NCI-H460 (cell line): ENCODE data around the gene C16orf78.

GRCh38 chr16:49373734-49373983, at the start of gene C16orf78:
Gene C16orf78 (plus strand): TSS chr16:49373804.
RAMPAGE:
- cytosol, long total RNA: no peak
- long total RNA: no peak
- nucleus, long total RNA: no peak

GRCh38 chr16:49586321-49587433, 213.1 kb downstream of the C16orf78 start:
RAMPAGE:
- cytosol, long total RNA: no peak
- long total RNA: no peak
- nucleus, long total RNA: no peak

GRCh38 chr16:49639664-49640388, 216.1 kb downstream of the ZNF423 start:
RAMPAGE:
- cytosol, long total RNA: no peak
- long total RNA: no peak
- nucleus, long total RNA: no peak

DNA sequence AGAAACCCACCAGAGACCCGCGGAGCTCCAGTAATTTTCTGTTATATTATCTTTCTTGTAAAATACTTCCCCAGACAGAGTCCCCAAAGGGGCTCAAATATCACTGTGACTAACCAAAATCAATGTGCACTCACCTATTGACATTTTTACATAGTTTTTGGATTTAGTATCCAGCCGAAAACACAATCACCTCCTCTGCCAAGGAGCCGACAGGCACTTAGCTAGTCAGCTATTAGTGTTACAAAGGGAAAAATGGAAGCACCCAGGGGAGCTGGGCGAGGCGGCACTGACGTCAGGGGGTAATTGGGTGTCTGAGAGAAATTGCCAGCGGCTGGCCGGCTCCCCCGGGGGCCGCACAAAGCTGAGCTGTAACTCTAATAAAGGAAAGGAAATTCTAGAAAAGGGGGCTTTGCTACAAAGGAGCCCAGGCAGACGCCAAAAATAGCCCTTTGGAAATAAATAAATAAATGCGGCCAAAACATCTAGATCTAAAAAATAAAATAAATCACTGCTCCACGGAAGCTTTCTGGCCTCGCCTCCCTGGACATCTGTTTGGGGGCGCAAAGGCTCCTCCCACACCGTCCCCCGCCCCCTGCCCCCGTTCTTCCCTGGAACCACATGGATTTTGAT, 156.9 kb downstream of the ZNF423 start:
RAMPAGE:
- cytosol, long total RNA: no peak
- long total RNA: no peak
- nucleus, long total RNA: no peak

GRCh38 chr16:49702099-49702772, 153.7 kb downstream of the ZNF423 start:
RAMPAGE:
- cytosol, long total RNA: no peak
- long total RNA: no peak
- nucleus, long total RNA: no peak

DNA sequence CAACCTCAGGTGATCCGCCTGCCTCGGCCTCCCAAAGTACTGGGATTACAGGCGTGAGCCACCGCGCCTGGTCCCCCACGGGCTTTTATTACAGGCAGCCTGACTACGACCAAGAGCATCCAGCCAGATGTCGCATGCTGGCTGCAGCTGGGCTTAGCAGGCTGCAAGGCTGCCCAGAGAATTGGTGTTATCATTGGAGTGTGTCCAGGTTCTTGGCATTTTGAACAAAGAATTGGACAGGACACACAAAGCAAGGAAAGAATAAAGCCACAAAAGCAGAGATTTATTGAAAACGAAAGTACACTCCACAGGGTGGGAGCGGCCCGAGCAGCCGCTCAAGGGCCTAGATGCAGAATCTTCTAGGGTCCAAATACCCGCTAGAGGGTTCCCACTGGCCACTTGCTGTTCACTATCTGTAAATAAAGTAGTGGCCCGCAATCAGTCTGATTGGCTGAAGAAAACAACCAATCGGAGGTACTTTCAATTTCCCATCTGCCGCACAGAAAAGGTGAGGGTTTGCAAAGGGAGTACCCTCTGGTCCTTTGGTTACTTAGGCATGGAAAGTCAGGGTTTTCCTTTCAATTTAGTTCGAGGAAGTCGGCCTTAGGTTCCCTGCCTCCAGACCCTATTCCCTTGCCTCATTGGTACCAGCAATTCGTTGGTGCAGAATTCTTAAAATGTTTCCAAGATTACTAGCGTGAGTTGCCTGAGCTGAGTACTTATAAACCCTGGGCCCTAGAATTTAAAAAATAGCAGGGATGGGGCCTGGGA, 38.6 kb upstream of the CNEP1R1 start:
RAMPAGE:
- cytosol, long total RNA: no peak
- long total RNA: no peak
- nucleus, long total RNA: no peak

RAMPAGE:
- cytosol, long total RNA: no peak
- long total RNA: no peak
- nucleus, long total RNA: no peak
Observed at GRCh38 chr16:50338825-50339395, 29.9 kb downstream of the BRD7 start.

GRCh38 chr16:50597005-50597403, 48.8 kb downstream of the NKD1 start:
RAMPAGE:
- cytosol, long total RNA: no peak
- long total RNA: no peak
- nucleus, long total RNA: no peak

DNA sequence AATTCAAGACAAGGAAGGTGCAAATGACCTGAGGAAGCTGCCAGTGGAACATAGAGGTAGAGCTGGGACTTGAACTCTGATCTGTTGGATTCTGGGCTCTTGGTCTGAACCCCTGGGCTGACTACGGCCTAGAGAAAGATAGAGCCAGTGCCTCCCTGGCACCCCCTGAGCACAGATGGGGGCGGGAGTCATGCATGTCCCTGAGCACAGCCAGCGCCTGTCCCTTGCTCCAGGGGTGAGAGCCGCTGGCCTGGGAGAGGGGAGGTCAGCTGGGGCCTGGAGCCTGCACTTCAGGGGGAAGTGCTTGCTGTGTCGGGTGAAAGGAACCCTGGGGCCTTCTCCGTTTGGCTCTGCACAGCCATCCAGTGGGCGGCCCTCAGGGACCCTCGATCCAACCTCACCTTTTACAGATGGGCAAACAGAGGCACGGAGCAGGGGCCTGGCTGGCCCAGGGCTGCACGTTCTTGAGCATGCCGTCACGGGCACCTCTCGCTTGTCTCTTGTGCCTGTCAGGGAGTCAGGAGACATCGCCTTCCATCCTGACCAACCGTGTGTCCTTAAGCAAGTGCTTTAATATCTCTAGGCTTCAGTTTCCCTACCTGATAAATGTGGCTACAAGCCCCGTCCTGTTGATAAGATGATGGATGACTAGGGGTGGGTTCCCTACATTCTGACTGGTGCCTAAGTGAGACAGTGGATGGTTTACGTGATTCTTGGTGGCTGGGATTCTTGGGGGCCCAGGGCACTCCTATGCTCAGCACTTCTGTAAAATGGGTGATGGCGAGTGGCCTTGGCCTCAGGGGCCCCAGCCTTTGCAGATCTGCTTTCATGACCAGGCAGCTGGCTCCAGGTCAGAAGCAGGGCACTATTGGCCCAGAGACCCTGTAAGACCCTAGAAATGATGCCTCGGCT, 1.8 kb downstream of the SNX20 start:
RAMPAGE:
- cytosol, long total RNA: no peak
- long total RNA: no peak
- nucleus, long total RNA: no peak

DNA sequence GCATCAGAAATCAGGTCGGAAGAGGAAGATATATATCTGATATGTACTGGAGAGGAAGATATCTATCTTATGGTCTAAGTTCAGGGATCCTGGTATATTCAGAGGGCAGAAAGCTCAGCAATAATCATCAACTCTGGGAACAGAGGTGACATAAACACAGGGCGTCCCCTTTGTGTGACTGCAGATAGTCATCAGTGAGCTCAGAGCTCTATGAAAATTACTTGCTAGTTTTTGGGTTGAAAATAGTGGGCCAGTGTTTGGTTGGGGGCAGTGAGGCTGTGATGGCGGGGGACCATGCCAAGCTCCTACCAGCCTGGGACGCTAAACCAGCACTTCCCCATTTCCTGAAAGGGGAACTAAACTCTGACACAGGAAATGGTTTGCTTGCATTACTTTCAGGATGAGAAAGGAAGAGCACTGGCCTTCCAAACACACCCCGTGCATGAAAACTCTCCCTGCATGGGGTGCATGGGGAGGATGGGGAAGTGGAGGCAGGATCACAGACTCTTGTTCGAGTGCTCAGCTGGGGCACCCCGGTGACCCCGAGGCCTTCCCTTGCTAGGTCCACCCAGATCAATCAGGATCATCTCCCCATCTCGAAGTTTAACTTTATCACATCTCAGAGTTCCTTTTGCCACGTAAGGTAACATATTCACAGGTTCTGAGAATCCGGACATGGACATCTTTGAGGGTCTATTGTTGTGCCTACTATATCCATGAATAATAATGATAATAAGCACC, 15.9 kb downstream of the NOD2 start:
RAMPAGE:
- cytosol, long total RNA: no peak
- long total RNA: no peak
- nucleus, long total RNA: no peak

GRCh38 chr16:50800982-50801941, 59.4 kb downstream of the CYLD start:
RAMPAGE:
- cytosol, long total RNA: no peak
- long total RNA: no peak
- nucleus, long total RNA: no peak

DNA sequence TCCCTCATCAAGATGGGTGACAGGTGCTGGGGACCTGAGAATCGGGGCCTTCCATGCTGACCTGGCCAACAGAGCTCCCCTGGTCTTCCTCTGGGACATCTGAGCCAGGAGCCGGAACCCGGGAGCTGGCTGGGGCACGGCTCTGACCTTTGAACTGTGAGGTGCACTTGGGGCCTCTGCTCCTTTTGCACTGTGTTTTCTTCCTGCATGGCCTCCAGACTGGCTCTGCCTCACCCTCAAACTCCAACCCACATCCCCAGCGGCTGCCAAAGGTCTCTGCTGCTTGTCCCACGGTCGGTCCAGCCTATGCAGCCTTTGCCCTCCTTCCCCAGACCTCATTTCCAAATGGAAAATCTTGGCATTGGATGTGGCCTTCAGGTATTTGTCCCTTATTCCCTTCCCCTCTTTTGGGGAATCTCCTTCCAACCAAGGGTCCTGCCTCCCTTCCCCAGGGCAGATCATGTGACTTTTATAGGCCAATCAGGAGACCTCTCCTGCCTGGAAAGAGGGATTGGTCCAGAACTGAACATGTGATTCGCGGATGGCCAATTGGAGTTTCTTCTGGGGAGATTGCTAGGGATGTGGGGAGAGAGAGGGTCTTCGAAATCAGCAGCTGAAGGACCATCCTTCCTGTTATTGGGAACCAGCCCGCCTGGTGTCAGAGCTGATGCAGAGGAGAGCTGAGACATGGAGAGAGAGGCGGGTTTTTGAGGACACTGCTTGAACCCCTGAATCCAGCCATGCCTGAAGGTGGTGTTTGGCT, 117.9 kb downstream of the CYLD start:
RAMPAGE:
- cytosol, long total RNA: no peak
- long total RNA: no peak
- nucleus, long total RNA: no peak

DNA sequence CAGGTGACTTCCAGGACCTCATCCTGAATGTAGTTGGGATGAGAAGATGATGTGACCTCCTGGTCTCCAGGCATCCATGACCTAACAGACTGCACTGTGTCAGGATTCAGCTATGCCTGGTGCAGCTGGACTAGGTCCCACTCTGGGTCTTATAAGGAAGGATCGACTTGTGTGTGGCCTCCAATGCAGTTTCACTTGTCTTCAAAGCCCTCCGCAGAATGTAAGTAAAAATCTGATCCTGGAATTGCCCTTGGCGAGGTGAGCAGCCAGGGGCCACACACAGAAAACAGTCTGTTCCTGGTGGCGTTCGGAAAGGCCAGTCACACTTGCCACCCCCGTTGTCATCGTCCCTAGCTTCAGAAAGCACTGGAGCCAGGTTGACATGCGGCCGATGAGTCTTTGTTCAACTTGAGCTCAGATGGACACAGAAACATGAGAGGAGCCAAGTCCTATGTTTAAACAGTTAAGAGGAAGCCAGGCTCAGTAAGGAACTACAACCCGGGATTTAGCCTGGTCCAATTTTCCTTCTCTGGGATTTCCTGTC, 19.6 kb downstream of the SALL1 start:
RAMPAGE:
- cytosol, long total RNA: no peak
- long total RNA: no peak
- nucleus, long total RNA: no peak

GRCh38 chr16:51133633-51134021, 17.4 kb downstream of the SALL1 start:
RAMPAGE:
- cytosol, long total RNA: no peak
- long total RNA: no peak
- nucleus, long total RNA: no peak

RAMPAGE:
- cytosol, long total RNA: no peak
- long total RNA: no peak
- nucleus, long total RNA: no peak
Observed at GRCh38 chr16:51152842-51153535, 1.9 kb upstream of the SALL1 start.

DNA sequence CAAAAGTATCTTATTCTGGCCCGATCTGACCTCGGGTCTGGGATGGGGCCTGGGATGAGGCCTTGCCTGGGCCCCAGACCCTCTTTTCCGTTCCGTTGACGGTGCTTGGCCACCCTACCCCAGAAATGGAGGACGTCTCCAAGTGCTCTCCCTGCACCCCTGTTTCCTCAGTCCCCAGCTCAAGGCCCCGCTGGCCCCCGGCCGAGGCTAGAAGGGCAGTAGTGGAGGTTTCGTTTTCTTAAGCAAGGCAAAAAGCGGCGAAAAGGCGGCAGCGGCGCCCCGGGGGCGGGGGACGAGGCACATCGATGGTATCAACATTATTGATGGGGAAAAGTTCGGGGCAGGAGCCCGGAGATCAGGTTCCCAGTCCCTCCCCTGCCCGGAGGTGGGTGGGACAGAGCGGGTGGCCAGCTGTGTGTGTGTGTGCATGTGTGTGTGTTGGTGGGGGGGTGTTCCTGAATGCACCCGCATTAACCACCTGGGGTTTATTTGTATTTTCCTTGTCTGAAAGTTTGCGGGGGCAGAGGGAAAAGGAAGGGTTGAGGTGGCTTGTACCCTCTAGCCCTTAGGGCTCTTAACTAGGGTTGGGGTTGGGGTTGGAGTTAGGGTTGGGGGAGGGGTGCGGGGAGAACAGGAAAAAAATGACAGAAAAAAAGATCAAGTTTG, 4.2 kb upstream of the SALL1 start:
RAMPAGE:
- cytosol, long total RNA: no peak
- long total RNA: no peak
- nucleus, long total RNA: no peak

RAMPAGE:
- cytosol, long total RNA: no peak
- long total RNA: no peak
- nucleus, long total RNA: no peak
Observed at GRCh38 chr16:51235485-51236029, 84.5 kb upstream of the SALL1 start.

DNA sequence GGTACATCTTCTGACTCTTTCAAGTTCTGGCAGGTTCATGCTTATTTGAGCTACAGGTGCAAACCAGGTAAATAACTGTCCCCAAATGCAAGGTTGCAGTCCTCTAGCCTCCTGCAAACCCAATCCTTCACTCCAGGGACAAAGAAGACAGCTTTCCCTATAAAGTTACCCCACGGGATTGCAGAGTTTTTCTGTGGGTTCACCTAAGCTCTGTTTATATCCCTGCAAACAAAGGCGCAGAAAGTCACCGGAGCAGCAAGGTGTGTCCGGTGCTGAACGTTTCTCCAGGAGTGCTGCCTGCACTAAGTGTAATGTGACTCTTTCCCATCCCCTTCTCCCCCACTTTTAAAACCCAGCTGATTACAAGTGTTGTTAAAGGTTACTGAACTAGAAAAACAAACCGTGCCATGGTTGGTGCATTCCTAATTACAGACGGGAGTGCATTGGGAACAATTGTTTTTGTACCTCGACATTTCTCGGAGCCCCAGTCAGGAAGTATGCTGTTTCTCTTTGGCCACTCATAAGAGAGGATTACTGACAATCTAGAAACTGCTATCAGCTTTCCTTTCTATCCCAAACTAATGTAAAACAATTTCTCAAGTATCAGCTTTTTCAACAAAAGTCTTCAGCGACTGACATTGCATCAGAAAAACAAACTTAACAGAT, 440.9 kb upstream of the SALL1 start:
RAMPAGE:
- cytosol, long total RNA: no peak
- long total RNA: no peak
- nucleus, long total RNA: no peak

GRCh38 chr16:51834169-51834592, 683.1 kb upstream of the SALL1 start:
RAMPAGE:
- cytosol, long total RNA: no peak
- long total RNA: no peak
- nucleus, long total RNA: no peak

DNA sequence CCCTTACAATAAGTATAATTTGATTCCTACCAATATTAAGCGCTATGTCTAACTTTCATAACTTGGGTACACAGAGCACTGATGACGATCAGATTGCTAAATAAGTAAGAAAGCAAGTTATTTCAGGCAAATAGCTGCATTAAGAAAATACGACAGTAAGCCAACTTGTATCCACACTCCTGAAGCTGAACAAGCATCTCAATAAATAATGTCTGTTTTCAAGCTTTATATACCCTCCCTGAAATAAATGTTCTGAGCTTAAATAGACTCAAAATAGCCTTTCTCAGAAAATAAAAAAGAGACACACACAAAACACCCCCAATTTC, 2.5 kb downstream of the TOX3 start:
RAMPAGE:
- cytosol, long total RNA: no peak
- long total RNA: no peak
- nucleus, long total RNA: no peak